ENCODE measurements around a stretch of chr10.

DNA sequence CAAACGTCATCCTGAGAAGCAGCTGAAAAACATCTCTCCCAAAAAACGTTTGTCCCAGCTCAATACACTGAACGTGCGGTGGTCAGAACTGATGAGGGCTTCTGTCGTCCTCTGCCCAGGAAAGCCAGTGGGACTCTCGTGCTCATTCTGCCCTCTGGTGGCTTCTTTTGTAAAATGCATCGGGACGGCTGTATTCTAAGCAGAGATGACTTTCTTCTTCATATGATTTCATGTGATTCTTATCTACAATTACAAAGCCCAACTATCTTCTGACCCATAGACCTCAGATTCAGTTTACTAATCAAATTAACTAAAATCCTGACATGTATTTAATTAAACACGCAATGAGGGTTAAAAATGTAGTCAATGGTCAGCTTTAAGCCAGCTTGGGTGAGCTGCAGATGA is 117.5 kb upstream of the FAM204A start:
- PRO-cap = no peak

GRCh38 chr10:118672064-118672788 is 76.8 kb upstream of the PRLHR start:
- PRO-cap = no peak

GRCh38 chr10:118778783-118779171 is 24.0 kb upstream of the CACUL1 start:
- PRO-cap = no peak

GRCh38 chr10:118792787-118793239 is 38.0 kb upstream of the CACUL1 start:
- PRO-cap = no peak

DNA sequence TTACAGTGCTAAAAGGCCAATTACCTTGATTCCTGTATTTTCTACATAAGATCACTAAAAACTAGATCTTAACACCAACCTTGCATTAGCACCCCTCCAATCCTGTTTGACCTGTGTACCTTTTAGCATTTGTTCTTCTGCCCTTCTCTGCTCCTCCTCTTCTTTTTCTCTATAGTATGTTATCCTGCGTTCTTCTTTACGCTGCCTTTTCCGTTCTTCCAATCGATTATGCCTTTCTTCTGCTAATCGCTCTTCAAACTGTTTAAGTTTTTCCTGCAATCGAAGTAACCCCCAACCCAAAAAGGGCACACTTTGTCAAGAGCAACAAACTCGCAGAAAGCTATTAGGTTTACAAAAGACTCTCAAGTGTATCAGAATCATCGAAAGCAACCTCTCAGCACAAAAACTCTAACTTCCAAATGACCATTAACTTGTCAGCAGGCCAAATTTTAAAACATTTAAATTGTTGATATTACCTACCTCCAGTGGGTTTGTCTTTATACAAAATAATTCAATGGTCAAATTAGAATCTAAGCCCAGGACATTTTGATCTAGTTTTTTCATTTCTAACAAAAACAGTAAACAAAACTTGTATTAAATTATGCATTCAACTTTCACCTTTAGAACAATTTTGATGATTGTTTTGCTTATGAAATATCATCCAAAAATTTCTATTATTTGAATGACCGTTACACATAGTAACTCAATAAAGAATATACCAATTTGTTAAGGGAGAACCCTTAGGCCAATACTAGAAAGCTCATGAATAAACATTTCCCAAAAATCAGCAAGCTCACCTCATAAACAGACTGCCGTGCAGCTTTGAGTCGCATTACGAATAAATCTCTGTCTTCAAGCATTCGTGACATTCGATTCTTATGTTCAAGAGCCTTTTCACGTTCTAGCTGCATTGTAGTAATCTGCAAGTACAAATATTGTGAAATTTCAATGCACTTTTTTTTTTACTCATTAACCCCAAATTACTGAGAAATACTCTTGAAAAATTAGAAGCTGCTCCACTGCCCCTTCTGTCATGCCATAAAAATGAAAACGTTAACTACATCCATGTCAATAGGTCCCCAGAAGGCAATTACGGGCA is 21.2 kb downstream of the NANOS1 start:
- PRO-cap = no peak

DNA sequence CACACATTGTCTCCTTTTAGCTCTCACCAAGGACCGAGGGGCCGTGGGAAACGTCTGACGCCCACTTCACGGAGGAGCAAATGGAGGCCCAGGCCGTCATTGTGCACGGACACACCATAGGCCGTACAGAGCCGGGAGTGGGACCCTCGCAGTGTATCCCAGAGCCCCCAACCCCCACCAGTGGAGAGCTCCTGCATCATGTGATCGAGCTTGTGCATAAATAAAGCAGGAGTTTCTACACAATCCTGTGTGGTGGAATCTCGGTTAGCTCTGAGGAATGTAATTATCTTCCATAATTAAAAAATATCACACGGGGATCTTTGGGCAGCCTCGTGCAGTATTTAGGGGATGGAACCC is 809 bp downstream of the DENND10 start:
- PRO-cap = no peak

DNA sequence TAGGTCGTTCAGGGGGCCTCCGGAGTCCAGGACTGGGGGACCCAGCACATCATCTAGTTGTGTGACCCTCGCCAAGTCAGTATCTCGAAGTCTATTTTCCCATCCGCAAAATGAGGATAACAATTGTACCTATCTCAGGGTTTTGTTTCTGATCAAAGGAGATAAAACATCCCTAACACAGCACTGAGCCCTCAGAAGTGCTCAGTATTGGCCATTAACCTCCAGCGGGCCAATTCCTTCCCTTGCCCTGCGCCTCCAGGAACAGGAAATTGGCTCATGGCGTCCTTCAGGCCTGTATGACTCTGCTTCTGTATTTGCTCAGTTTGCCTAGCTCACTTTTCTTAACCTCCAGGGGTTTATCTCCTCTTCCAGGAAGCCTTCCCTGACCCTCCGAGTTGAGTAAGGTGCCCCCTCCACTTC is 897 bp upstream of the SFXN4 start:
- PRO-cap = no peak

DNA sequence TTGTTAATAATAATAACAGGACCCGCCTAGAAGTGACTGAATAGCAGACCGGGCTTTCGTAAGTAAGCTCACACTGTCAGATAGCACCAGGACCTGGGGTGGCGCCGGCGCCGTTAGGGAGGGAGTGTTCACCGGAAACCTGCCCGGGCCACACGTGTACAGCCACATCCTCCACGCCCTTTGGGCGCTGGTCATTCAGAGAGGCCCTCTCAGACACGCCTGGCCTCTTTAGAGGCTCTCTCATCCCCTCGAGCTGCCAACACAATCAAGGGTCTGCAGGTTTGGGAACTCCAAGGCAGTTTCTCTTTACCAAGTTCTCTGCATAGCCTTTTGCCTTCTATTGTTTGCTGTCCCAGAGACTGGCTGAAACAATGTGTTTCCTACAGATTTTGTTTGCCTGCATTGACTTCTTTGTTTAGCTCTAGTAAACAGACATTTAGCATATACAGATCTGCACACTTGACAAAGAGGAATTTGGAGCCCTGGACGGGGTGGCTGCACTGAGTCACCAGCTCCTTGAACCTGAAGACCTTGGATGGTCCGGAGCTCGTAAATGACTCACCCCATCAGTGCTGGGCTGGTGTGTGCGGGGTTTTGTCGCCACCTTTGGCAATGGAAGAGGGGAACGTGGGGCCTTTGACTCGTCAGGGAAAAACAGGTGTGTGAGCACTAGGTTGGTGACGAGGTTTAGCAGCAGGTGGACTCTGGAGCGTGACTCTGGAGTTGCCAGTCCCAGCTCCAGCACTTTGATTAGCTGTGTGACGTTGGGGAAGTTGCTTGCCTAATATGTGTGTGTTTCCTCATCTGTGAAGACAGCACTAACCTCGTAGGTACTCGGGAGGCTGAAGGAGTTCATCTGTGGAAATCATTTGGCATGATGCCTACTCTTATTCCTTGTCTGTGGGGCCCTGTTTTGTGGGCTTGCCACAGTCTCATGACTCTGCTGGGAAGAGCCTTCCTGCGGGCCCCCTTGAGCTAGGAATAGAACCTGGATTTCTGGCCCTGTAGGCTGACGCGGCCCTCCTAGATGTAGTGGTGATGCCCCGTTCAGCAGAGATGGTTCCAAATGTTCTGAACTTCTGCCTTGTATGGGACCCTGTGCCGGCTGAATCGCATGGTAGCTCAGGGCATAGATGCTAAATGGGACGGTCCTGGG is 64.1 kb downstream of the GRK5 start:
- PRO-cap = bidirectional peak, plus-strand start at position 212 of the sequence, minus-strand start at position 64 of the sequence

- PRO-cap = no peak
These were observed 76.3 kb downstream of the GRK5 start for GRCh38 chr10:119283260-119284386.

DNA sequence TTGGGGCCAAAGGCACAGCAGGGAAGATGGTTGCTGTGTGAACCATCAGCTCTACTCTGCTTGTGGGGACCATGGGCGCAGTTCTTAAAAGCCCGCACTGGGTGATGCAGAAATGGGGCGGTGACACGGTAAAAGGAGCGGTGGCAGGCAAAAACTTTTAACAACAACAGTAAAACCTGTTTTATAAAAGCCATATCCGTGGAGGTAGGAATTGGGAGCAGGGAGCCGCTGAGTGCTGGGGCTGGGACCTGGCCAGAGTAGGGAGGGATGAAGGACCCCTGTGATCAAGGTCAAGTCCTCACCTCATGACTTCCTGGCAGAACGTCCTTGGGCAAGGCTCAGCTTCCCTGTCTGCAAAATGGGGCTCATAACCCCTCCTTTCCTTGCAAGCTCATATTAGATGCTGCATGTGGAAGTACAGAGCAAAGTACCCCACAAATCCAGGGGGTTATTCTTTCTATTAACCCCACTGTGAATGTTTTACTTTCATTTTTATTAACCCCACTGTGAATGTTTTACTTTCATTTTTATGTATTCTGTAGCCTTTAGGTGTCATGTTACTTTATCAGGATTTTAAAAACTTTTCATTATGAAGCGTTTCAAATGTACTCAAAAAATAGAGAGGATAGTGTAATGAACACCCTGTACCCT is 78.3 kb downstream of the GRK5 start:
- PRO-cap = no peak

- PRO-cap = bidirectional peak, plus-strand start at chr10:119301533, minus-strand start at chr10:119301509
These were observed 94.1 kb downstream of the GRK5 start for GRCh38 chr10:119301283-119302140.

GRCh38 chr10:119348674-119349402 is 141.5 kb downstream of the GRK5 start:
- PRO-cap = no peak

DNA sequence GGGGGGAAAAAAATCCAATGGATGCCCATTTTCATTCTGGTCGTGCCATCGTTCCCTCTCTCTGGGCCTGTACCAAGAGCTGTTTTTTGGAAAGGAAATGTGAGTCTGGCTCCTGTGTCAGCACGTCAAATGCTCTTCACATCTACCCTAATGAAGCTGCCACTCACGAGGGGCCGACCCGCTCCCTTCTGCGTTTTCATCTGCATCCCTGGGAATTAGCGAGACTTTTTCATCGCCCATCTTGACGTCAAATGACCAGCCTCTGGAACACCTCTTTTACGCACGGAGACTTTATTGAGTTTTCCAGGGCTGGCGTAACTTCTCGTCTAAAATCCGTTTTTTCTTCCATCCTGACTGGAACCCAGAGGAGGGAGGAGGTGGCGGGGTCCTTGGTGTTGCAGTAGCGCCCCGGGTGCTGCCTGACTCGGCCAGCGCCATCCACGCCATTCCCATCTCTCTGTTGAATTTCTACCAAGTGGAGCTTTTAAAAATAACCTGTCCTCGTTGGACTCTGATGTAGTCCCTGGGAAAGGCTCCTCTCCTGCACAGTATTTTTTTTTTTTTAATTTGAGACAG is 156.0 kb downstream of the RGS10 start:
- PRO-cap = no peak

GRCh38 chr10:119401595-119402420 is 140.7 kb downstream of the RGS10 start:
- PRO-cap = unidirectional peak, plus-strand start at chr10:119402042

GRCh38 chr10:119478858-119479452 is 63.6 kb downstream of the RGS10 start:
- PRO-cap = no peak

GRCh38 chr10:119519264-119520000 is 23.1 kb downstream of the RGS10 start:
- PRO-cap = no peak

DNA sequence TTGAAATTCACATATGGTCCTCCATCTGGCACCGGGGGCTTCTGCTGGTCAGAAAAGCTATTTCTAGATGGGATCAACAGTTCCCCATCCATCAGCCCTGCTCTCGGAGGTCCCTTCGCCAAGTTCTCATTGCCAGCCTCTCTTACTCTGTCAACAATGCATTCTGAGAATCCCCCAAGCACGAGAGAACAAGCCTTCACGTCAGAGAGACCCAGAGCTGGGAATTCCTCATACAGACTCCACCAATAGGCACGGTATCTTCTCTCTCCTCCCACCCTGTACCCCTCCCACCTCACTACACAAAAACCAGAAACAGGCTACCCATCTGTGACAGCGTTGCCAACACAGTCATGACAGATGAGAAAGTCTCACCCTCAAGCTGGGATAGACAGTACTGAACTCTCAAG is 15.7 kb downstream of the RGS10 start:
- PRO-cap = no peak

DNA sequence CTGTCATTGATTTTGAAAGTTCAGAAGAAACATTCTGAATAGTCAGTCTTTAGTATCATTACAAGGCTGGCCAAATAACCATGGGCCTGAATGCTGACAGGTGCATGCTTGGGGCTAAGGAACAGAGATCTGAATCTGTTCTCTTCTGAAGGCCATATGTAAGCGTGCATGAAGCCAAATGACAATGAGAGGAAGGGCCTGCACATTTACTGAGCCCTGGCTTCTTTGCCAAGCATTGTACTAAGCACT is 22.4 kb upstream of the TIAL1 start:
- PRO-cap = unidirectional peak, minus-strand start at position 131 of the sequence

GRCh38 chr10:119651941-119652463 is 822 bp downstream of the BAG3 start:
- PRO-cap = no peak

DNA sequence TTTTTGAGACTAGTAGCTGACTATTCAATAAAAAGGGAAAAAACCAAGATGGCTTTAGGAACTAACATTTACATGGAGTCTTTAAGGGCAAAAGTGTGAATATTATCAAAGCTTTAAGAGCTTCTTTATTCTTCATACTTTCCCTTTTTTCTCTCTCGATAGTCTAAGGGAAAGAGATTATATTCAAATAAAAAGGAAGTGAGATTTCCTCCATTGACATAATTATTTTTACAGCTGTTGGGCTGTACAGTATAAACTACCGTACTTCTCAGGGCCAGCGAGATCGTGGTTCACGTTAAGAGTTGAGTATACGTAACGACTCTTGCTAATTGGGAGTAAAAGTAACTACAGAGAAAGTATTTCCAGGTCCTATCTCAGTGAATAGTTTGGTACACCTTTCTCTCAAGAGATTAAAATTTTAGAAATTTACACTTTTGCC is 57.7 kb downstream of the INPP5F start:
- PRO-cap = no peak